Spinal cord (tissue), 3 donors: ENCODE measurements around a stretch of chr16.

DNA sequence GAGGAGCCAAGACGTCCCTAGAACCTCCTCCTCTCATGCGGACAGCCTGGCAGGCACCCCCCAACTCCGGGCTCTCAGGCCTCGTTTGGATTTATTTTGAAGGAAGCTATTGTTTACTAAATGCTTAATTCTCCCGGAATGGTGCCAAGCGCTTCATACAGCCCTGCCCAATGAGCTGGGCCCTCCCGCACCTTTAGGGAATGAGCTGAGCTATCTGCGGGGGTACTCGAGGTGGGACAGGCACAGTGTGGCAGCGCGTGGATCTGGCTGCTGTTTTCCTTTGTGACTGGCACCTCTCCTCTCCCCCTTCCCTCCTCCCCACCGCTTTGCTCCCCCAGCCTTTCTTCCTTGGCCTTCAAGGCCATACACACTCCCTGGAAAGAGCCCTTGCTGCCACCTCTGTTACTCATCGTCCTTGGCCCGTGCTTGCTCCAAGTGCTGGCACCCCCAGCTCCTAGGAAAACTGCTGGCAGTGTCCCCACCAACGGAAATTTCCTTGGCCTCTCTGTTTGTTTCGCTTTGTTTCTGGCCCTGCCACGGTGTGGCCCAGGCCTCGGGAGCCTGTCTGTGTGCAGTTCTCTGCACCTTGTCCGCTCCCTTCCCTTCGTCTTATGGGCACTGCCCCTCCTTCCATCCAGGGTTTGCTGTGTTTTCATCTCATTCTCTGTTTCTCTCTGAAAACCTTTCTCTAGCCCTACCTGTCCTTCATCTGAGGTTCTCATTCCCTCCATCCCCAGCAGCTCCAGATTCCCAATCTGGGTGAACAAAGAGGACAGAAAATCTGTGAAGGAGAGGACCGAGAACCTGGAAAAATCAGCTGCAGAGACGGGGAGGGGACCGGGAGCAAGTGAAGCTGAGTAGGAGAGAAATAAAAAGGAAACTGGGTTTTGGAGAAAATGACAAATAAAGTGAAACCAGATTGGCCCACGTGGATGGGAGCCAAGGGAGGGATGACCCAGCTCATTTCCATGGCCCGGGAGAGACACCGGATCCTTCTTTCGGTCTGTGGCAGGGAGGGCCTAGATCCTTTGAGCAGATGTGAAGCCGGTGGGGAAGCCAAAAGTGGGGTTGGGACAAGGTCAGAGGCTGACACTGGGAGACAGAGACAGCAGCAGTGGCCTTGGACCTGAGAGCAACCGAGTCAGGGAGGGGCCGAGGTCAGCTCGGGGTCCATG lies 50.2 kb upstream of the CDR2 start:
- PRO-cap, result no peak
- RAMPAGE, long total RNA, result no peak

- PRO-cap, result no peak
- RAMPAGE, long total RNA, result no peak
Measured at GRCh38 chr16:22912600-22912799, 98.5 kb downstream of the HS3ST2 start.

- PRO-cap, result no peak
- RAMPAGE, long total RNA, result no peak
Measured at GRCh38 chr16:23108031-23108725, 41.1 kb downstream of the USP31 start.

DNA sequence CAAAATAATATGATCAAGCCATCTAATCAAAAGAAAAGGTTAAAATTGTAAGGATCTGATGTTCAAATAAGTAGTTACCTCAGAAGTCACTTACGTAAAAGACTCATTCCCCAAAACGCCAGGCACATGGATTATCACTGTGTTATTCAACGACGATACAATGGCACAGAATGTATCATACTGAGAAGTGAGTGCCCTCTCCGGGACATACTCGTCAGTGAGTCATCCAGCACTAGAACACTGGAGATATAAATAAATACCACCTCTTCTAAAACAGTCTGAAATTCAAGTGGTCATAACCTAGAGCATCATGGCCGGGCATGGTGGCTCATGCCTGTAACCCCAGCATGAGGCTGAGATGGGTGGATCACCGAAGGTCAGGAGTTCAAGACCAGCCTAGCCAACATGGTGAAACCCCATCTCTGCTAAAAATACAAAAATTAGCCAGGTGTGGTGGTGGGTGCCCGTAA lies 24.9 kb downstream of the USP31 start:
- PRO-cap, result no peak
- RAMPAGE, long total RNA, result no peak

DNA sequence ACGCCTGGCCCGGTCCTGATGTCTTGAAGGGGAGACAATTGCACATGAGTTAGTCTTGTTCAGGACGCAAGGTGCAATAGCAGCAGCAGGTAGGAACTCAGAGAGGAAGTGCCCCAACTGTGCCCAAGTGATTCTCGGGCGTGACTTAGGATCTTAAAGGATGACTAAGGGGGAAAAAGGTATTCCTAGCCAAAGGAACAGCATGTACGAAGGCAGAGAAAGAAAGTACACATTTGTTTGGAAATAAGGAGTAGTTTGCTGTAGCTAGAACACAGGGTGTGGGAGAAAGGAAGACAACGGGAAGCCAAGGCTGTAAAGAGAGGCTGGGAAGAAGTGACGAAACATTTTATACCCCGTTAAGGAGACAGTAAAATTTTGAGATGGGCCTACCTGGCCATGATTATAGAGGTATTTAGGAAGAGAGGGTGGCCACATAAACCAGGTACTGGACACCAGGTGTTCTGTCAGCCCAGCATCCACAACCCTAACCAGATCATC lies 43.8 kb upstream of the SCNN1B start:
- PRO-cap, result no peak
- RAMPAGE, long total RNA, result no peak

DNA sequence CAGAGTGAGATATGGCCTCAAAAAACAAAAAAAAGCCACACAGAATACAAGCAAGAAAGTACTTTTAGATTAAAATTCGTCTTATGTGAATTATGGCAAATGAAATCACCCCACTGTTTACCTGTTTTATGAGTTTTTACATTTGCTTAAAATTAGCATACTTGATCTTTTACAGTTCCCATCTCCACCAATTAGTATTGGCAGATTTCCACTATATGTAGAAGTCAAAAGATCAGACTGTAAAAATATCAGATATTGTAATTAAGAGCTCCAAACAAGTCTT lies 12.9 kb upstream of the COG7 start:
- PRO-cap, result no peak
- RAMPAGE, long total RNA, result no peak

DNA sequence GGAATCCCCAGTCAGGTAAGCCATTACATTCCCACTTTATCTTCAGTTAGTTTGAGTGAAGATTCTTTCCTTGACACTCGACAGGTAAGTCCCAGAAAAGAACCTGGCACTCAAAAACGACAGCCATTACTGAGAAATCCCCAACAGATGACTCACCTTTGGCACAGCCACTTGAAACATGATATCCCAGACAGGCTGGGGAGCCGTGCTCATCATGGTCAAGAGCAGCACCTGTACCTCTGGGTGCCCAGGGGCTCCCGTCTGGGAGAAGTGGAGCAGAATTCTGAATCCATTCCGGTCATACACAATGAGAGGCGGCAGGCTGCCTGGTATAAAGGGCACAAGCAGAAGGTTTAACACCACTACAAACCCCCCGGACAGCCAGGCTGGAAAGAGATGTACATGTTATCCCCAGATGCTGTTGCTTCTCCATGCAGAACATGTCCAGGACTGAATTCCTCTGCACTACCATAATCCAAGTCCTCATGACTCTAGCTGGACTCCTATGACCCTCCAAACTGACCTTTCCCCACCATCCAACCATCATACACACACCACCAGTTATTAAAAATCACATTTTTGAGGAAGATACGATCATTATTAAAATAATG lies 17.0 kb upstream of the COG7 start:
- PRO-cap, result no peak
- RAMPAGE, long total RNA, result no peak

DNA sequence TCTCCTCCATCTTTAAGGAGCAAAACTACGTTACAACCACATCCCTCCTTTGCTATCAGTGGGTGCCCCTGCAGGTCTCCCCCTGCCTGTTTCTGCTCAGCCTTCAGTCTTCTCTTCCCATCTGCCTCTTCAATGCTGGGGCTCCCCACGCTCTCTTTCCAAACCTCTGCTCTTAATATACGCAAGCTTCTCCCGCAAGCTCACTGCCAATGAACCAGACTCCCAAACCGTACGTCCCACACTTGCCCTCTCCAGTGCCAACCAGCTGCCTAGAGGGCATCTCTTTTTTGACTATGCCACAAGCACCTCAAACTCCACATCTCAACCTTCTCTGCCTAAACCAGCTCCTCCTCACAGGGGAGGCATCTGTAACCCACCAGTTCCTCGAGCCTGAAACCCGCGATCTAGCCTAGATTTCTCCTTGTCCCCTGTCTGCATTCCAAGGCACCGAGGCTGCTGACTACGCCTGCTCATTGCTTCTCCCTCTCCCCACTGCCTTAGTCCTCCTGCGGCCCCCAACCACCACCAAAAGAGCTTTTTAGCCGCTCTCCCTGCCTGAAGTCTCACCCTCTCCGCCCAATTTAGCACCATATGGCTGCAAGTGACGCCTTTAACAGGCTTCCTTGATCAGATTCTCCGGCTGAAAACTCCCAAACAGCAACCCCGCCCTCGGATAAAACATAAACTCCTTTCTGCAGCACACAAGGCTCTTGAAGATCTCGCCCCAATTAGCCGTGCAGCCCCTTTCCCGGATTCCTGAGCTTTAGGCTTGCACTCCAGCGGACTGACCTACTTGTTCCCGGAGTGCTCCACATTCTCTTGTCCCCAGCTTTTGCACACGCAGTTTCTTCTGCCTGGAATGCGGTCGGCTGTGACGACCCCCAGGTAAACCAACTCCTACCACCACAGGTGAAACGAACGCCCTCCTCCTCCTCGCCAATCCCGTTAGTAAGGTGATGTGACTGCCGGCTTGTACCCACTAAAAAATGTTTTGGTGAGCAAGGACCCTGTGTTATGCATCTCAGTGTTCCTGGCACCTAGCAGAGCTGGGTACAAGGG lies 1.5 kb downstream of the GGA2 start:
- PRO-cap, result no peak
- RAMPAGE, long total RNA, result no peak

GRCh38 chr16:23527850-23528518 lies 17.7 kb upstream of the GGA2 start:
- PRO-cap, result no peak
- RAMPAGE, long total RNA, result no peak

GRCh38 chr16:23573801-23574365 lies 16.4 kb downstream of the UBFD1 start:
- PRO-cap, result no peak
- RAMPAGE, long total RNA, result no peak

GRCh38 chr16:23669888-23670785 lies 8.6 kb upstream of the PLK1 start:
- PRO-cap, result no peak
- RAMPAGE, long total RNA, result no peak

DNA sequence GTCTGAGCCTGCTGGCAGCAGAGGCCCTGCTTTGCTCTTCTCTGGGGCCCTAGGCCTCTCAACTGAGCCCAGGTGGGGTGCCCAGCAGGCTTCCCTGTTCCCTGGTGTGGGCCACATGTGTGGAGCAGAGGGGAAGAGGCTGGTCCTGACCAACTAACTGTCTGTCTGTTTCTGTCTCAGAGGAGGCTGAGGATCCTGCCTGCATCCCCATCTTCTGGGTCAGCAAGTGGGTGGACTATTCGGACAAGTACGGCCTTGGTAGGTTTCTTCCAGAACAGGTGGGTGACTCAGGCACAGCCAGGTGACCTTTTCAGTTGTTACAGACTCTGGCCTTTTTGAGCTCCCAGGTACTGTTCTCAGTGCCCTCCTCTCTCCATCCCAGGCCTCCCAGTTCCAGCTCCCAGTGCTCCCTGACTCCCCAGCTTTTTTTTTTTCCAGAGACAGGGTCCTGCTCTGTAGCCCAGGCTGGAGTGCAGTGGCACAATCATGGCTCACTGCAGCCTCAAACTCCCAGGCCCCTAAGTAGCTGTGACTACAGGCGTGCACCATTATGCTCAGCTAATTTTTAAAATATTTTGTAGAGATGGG lies 9.9 kb downstream of the PLK1 start:
- PRO-cap, result no peak
- RAMPAGE, long total RNA, result no peak

GRCh38 chr16:23694644-23695535 lies 16.2 kb downstream of the PLK1 start:
- PRO-cap, result no peak
- RAMPAGE, long total RNA, result no peak

DNA sequence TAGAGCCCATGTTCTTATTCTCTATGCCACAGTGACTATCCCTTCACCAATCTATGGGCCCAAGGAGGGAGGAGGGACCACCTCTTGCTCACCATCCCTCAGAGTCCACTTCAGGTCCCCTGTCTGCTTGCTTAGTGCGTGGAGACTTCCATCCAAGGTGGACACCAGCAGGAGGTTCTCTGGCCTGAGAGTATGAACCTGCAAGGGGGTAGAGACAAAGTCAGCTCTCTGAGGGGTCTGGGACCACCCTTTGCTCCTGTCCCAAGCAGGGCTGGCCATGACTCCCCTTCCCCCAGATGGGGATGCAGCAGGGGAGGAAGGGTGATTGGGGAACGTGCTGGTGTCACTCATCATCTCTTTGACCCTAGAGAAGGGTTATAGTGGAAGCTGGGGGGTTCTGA lies 2.2 kb downstream of the ERN2 start:
- PRO-cap, result no peak
- RAMPAGE, long total RNA, result no peak

DNA sequence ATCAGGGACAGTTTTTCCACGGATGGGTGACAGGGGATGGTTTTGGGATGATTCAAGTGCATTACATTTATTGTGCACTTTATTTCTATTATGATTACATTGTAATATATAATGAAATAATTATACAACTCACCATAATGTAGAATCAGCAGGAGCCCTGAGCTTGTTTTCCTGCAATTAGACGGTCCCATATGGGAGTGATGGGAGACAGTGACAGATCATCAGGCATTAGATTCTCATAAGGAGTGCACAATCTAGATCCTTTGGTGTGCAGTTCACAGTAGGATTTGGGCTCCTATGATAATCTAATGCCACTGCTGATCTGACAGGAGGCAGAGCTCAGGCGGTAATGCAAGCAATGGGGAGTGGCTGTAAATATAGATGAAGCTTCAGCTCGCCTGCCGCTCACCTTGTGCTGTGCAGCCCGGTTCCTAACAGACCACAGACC lies 3.0 kb downstream of the CHP2 start:
- PRO-cap, result no peak
- RAMPAGE, long total RNA, result no peak

DNA sequence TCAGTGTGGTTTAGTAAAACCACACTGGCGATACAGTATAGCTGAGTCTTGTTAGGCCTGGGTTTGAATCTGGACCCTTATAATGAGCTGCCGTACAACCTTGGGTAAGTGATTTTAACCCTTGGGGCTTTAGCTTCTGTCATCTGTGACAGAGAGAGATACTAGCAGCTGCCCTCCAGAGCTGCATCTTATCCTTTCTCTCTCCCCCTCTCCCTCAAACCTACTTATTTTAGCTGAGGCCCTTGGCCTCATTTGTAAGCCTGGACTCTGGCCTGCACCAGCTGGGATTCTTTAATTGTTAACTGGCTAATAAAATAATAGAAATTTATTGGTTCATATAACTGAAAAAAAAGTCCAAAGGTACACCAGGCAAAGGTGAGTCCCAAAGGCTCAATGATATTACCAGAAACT lies 9.8 kb downstream of the CHP2 start:
- PRO-cap, result no peak
- RAMPAGE, long total RNA, result no peak

GRCh38 chr16:24135539-24136382 lies 120.4 kb upstream of the CACNG3 start:
- PRO-cap, result no peak
- RAMPAGE, long total RNA, result no peak

DNA sequence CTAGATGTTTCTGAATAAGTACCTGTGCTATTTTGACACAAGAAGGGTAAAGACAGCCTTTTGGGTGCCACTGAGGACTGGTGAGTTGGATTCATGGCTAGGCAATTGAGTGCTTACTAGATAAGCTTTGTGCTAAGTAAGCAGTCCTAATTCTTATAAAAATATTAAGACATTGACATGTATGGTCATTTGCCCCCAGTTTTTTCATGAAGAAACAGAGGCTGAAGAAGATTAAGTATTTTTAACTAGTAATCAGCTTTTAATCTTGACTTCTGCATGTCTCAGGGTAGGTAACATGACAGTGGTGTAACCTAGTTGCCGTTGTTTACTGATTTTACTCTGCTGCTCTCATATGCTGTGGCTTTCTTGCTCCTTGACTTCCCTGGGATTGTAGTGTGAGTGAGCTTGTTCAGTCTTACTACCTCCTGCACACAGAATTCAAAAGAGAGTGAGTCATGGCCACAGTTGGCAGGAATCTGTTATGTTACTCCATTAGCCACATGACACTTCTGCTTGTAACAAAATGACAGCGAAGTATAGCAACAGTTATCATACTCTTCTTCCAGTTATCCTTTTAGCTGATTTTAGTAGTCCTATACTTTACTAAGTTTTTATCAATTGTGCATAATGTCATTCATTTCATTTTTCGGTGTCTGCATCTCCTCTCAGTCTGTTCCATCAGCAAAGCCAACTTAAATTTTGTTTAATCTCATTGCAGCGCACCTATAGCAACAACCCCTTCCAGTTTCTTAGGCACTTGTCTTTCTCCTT lies 18.7 kb downstream of the TNRC6A start:
- PRO-cap, result no peak
- RAMPAGE, long total RNA, result no peak

- PRO-cap, result no peak
- RAMPAGE, long total RNA, result no peak
Measured at GRCh38 chr16:24789878-24790775, 55.6 kb upstream of the SLC5A11 start.

- PRO-cap, result no peak
- RAMPAGE, long total RNA, result no peak
Measured at GRCh38 chr16:24794275-24794812, 51.4 kb upstream of the SLC5A11 start.